UCH-1 (cell line): ENCODE measurements around a stretch of chr22.

DNA sequence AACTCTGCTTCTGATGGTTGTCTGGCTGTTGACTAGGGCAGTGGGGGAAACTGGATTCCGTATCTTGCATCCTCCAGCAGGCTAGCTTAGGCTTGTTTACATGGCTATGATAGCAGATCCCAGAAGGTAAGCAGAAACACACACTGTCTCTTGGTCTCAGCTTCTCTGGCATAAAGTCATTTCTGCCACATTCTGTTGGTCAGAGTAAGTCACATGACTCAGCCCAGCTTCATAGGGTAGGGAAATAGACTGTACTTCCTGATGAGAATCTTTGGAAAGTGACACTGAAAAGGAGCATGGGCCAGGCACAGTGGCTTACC, 19.3 kb downstream of the LHFPL7 start:
- RRBS: no CpG with 5 or more reads among the region's 1 CpG

- RRBS: no CpG with 5 or more reads among the region's 9 CpGs
Observed at GRCh38 chr22:24983217-24983766, 30.8 kb downstream of the KIAA1671 start.

GRCh38 chr22:25006452-25007092, 54.1 kb downstream of the KIAA1671 start:
- RRBS: no CpG with 5 or more reads among the region's 7 CpGs

DNA sequence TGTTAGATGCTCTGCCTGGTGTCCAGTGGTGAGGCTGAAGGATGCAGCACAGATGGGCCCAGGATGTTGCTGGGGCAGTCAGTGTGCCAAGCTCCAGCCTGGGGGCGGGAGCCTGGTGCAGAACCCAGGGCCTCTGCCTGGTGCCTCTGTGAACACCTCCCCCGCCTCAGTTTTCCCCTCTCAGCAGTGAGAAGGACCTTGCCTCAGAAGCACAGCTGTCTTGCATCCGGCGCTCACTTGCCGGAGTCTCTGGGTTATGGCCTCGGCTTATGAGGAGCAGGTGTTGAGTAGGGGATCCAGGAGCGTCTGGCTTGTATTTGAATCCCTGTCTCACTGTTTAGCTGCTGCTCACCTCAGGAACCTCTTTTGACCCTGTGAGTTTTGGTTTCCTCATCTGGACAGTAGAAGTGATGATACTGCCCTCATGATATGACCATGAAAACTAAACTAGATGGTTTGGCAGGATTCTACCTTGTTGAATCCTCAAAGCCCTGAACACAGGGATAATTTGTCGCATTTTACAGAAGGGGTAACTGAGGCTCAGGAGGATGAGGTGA, 116.3 kb downstream of the KIAA1671 start:
- RRBS: no CpG with 5 or more reads among the region's 8 CpGs

- RRBS: 28% methylated on average over 13 of the region's 25 CpGs
Observed at GRCh38 chr22:25069945-25070523, 117.5 kb downstream of the KIAA1671 start.

- RRBS: no CpG with 5 or more reads among the region's 8 CpGs
Observed at GRCh38 chr22:25109467-25110637, 89.8 kb upstream of the CRYBB3 start.

DNA sequence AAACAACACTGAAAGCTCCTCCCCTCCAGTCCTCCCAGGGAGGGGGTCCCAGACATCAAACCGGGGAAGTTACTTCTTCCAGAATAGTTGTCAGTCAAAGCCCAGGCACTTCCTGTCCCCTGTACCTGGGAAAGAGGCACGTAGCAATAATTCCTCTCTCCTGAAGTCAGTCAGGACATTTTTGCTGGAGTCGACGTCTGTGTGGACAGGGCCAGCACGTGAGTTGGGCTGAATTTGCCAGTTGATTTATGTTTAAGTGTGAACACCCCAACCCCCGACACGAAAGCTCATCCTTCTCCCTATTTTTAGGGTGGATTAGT, 87.2 kb upstream of the CRYBB3 start:
- RRBS: no CpG with 5 or more reads among the region's 7 CpGs

- RRBS: no CpG with 5 or more reads among the region's 21 CpGs
Observed at GRCh38 chr22:25112812-25113943, 86.5 kb upstream of the CRYBB3 start.

DNA sequence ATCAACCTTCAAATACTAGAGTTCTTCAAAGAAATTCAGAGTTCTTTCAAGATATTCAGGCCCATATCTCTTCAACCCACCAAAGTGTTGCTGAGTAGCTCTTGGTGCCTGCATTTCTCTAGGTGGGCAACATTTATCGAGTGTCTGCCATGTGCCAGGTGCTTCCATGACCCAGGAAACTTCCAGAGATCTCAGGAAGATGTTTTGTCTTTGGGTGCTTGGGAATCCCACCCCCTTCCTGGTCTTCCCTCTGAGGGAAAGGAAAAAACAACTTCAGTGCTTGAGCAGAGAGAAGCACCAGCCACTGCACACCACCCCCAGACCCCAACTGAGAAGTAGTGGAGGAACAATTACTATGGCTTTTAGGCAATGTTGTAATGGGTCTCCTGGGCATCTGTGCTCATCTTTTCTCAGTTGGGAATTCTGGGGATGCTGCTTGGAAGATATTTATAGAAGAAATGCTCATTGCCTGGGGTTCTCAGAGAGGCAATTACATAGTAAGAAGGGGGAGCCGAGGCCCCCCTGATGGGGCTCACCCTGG, 60.9 kb upstream of the CRYBB3 start:
- RRBS: no CpG with 5 or more reads among the region's 2 CpGs

- RRBS: no CpG with 5 or more reads among the region's 6 CpGs
Observed at GRCh38 chr22:25666450-25666805, 75.6 kb upstream of the MYO18B start.

DNA sequence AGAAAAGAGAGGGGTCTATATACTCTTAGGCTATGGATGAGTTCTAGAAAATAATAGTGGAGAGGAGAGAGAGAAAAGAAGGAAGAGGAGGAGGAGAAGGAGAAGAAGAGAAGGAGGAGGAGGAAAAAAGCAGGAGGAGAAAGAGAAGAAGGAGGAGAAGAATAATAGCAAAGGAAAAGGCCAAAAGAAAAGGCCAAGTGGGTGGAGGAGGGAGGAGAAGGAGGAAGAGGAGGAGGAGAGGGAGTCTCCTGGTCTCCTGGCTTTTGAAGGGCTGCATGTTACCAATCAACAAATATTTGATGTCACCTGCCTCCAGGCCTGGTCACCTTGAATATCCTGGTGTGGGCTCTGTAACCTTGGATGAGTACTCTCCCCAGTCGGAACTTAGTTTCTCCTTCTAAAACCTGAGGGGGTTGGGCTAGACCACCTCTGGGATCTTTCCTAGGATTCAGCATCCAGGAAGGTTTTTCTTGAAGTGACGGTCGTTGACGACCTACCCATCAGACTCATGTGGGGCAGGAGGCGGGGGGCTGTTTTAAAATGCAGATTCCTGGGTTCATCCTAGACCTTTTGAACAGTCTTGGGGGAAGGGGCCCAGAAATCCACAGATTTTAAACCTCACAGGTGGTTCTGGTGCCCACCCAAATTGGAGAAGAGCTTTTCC, 1.5 kb downstream of the MYO18B start:
- RRBS: no CpG with 5 or more reads among the region's 5 CpGs

- RRBS: no CpG with 5 or more reads among the region's 6 CpGs
Observed at GRCh38 chr22:25844200-25844570, 102.2 kb downstream of the MYO18B start.

DNA sequence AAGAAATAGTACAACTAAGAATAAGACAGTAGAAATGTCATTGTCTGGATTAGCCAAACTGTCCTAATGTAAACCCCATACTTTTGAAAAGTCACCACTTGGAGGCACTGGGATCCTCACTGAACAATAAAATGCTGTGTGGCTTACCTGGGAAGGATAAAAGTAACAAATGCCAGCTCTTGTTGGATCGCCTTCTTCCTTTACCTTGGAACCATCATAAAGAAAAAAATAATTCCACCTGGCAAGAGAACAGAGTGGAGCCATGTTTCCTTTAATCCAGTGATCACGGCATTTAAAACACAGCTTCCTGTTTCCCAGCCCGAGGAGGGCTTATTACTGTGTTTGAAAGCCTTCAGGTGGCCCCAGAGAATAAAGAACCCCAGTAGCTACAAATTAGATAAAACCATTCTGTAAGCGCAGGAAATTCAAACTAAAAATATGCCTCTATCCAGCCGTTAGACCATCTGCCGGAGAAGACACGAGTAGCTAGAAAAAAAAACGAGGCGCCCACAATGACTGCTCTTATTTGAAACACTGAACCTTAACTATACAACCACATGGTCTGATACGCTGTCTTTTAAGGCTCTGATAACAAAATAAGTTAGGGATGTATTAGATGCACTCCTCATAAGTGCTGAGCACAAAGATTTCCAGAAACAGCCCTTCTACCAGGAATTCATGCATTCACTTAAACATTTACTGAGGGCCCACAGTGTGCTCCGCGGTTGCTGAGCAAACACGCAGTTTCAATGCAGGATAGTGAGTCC, 4.3 kb downstream of the HPS4 start:
- RRBS: no CpG with 5 or more reads among the region's 13 CpGs

- RRBS: no CpG with 5 or more reads among the region's 7 CpGs
Observed at GRCh38 chr22:26522161-26522855, 10.0 kb upstream of the TFIP11 start.

DNA sequence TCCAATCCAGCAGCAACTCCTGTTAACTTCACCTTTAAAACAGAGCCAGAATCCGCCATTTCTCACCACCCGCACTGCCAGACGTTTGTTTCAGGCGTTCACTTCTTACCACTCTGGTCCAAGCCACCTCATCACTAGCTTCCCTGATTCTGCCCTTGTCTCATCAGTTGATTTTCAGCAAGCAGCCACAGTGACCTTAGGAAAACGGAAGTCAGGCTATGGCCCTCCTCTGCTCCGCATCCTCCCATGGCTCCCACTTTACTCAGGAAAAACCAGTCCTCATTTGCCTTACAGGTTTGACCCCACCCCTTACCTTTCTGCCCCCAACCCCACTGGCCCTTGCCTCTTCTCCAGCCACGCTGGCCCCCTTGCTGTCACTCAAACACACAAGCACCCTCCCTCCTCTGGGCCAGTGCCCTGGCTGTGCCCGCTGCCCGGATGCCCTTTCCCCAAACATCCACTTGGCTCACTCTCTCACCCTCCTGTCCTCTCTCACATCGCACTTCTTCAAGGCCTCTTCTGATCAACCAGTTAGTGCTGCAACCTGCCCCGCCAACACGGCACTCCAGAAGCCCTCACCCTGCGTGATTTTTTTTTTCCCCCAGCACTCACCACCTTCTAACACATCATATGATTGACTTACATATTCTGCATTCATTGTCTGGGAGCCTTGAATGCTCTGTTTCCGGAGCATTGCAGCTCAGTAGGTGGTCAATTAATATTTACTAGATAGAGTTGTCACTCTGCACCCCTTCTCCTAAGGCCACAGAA, 18.9 kb downstream of the TPST2 start:
- RRBS: 29% methylated on average over 1 of the region's 14 CpGs

DNA sequence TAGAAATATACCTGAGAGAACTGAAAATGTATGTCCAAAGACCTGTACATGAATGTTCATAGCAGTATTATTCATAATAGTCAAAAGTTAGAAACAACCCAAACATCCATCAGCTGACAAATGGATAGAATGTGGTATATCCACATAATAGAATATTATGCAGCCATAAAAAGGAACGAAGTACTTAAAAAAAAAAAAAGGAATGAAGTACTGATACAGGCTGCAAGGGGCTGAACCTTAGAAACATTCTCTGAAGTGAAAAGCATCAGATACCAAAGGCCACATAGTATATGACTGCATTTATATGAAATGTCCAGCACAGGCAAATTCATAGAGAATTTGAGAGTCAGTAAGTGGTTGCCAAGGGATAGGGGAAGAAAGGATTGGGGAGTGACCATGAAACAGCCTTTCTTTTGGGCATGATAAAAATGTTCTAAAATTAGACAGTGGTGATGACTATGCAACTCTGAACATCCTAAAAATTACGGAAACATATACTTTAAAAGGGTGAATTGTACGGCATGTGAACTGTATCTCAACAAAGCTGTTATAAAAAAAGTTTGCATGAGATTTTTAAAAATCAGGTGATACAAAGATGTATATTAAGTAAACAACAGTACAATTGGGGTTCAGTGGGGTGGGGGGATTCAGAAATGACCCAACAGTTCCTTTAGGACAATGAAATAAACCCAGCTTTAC, 1.8 kb downstream of the TPST2 start:
- RRBS: no CpG with 5 or more reads among the region's 3 CpGs

- RRBS: no CpG with 5 or more reads among the region's 7 CpGs
Observed at GRCh38 chr22:26663461-26663999, 41.8 kb downstream of the CRYBA4 start.

DNA sequence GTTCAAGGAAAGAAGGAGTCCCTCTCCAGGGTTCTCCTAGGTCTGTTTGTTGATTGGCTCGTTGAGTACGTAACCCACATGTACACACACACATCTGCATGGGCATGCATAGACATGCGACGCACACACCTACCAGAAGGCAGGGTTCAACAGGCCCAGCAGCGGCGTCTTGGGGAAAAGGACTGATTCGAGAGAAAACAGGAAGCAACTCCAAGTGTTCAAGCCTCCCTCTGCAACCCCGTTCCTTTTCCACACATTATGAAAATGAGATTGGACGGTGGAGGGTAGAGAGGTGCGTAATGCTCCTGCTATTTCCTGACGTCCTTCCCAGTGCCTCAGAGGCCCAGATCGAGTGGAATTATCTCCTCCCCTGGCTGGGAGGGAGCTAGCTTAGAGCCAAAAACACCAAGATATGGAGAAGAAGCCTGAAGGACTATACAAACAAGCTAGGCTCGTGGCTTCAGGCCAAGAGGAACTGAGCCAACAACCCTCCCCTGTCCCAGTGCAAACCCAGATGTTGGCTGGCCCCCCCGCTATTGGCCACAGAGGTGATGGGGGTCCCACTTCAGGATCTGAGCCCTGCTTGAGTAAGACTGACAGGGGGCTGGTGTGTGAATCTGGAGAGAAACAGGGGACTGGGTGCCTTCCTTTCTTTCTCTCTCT, 289.2 kb downstream of the MN1 start:
- RRBS: no CpG with 5 or more reads among the region's 14 CpGs

GRCh38 chr22:27554159-27555011, 247.2 kb downstream of the MN1 start:
- RRBS: no CpG with 5 or more reads among the region's 16 CpGs